Sternocleidomastoid (tissue), 1 donor: ENCODE results near the gene STAT3.

GRCh38 chr17:41989610-41990185, 23.1 kb downstream of the CNP start:
- PRO-cap = no peak

DNA sequence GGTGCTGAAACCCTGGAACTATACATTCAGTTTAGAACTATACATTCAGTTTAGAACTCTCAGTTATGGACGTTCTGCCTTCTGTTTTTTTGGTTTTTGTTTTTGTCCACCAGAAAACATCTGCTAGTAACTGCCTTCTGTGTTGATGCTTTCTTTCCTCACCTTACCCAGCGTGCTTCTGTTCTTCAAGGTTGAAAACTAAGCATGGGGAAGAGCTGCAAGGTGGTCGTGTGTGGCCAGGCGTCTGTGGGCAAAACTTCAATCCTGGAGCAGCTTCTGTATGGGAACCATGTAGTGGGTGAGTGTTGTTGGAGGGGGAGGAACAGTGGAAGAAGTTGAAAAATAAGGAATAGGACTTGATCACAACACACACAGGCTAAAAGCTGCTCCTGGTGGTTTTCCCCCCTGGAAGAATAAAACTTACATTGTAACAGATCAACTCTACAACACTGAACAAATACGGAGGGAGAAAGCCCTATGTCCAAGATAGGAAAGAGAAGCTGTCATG, 1.5 kb downstream of the NKIRAS2 start:
- PRO-cap = no peak

DNA sequence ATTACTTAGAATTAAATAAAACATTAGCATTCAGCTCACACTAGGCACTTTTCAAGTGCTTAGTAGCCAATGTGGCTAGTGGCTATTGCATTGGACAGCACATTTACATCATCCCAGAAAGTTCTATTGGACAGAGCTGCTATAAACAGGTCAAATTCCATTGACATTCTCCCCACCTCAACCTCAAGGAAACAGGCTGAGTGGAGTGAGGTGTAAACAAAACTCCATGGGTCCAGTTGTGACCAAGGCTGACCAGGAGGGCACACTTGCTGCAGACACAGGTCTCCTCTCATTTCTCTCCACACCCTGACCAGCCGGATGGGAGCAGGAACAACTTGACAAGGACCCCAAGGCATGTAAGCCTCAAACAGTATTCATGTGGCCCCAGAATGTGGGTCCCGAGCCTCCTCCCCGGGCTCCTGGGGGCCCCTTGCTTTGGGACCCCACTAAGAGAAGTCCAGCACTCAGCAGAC, 522 bp downstream of the C17orf113 start:
- PRO-cap = no peak

- PRO-cap = no peak
These were observed 13.3 kb downstream of the RAB5C start for GRCh38 chr17:42141283-42142108.

DNA sequence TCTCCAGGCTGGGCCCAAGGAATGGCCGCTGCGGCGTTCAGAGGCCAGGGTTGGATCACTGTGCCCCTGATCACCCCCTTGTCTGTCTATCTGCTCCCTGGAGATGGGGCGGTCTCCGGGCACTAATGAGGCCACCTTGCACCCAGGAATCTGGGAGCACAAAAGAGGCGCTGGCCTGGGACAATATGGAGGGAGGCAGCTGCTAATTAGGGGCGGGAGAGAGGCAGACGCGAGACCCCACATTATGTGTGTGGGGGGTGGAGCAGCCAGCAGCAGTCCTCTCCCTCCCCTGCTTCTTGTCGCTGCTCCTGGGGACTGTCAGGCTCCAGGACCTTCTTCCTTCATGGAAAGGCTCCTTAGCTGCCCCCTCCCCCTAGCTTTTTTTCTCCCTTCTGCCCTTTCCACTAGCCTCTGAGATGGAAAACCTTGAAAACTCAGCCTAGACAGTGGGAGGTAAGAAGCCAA, 354 bp upstream of the HCRT start:
- PRO-cap = no peak

DNA sequence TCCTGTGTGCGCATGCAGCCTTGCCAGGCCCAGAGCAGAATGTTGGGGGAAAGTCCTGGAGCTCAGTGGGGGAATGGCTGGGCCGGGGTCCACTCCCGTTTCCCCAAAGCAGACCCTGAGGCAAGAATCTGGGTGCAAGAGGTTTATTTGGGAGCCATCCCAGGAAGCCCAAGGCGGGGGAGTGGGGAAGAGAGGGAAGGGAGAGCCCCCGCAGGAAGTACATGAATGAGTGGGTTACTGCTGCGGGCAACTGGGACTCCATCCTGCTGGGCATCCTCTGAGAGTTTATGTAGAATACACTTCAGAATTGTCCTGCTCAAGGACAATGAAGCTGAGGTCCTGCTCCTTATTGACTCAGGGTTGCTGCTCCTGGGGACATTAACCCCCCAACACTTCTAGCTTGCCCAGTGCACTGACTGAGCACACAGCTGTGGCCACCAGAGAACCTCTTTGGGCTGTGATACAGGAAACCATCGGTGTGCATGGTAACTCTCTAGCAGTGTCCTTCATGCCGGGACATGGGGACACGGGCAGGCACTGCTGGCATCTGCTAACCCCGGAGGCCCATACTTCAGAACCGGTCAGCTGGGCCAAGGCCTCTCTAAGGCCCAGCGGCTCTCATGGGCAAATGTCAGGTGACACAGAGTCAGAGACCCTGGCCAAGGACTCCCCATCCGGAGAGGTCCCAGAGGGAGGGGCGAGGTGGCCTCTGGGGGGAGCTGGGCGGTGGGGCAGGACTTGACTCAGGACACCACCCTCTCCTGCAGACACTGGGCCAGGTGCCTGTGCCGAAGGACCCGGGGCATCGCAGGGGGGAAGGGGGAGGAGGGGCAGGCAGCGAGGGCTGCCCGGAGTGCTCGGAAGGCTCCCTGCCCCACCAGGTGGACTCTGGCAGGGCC, 4.0 kb upstream of the HCRT start:
- PRO-cap = no peak

DNA sequence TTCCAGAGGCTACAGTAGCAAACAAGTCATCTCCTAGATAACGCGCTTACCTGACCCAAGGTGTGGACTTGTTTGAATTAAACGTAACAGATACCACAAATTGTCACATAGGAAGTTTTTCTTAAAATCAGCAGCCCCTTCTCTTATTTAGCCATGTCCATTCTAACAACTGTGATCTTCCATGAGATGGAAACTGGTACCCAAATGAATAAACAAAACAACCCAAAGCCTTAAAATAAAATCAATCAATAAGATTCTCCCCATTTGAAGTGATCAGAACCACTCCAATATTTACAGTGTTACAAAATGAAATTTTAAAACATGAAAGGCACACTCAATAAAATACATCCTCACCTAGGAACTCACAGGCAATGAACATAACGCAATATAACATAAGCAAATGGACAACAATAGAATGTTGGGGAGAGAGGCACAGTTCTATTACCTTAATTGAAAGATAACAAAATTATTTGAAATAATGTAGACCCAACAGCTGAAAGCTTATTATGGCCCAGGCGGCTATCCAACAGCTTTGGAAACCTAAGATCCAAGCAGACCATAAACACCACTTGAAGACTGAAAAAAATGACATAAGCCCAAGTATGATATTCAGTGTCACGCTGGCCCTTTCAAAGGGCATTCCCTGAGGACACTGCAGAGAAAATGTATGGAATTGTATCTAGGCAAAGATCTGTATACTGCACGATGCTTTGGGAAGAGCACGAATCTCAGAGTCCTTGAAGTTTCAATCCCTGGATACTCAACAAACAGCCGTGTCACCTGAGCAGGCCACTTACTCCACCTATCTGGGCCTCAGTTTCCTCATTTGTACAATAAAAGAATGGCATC, 1.6 kb downstream of the STAT5B start:
- PRO-cap = no peak

DNA sequence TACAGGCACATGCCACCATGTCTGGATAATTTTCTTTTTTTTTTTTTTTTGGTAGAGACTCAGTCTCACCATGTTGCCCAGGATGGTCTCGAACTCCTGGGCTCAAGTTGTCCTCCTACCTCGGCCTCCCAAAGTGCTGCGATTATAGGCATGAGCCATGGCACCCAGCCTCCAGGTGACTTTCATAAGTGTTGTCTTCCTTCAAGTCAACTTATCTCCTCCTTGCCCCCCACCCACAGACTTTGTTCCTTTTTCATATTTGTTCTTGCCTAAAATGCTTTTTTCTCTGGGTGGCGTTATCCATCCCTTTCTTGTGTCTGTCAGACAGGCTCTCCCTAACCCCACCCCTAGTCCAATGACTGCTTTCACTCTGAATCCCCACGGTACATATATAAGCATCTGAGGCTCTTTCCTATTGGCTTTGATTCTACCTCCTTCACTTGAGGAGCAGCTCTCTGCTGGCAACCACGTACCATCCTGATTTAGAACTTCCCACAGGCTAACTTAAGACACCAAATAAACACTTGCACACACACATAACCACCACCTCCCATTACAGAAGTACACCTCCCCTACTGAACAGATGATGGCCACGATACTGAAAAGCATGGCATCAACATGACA, 24.5 kb downstream of the STAT3 start:
- PRO-cap = no peak

- PRO-cap = no peak
These were observed 1.1 kb downstream of the STAT3 start for GRCh38 chr17:42387066-42387653.

DNA sequence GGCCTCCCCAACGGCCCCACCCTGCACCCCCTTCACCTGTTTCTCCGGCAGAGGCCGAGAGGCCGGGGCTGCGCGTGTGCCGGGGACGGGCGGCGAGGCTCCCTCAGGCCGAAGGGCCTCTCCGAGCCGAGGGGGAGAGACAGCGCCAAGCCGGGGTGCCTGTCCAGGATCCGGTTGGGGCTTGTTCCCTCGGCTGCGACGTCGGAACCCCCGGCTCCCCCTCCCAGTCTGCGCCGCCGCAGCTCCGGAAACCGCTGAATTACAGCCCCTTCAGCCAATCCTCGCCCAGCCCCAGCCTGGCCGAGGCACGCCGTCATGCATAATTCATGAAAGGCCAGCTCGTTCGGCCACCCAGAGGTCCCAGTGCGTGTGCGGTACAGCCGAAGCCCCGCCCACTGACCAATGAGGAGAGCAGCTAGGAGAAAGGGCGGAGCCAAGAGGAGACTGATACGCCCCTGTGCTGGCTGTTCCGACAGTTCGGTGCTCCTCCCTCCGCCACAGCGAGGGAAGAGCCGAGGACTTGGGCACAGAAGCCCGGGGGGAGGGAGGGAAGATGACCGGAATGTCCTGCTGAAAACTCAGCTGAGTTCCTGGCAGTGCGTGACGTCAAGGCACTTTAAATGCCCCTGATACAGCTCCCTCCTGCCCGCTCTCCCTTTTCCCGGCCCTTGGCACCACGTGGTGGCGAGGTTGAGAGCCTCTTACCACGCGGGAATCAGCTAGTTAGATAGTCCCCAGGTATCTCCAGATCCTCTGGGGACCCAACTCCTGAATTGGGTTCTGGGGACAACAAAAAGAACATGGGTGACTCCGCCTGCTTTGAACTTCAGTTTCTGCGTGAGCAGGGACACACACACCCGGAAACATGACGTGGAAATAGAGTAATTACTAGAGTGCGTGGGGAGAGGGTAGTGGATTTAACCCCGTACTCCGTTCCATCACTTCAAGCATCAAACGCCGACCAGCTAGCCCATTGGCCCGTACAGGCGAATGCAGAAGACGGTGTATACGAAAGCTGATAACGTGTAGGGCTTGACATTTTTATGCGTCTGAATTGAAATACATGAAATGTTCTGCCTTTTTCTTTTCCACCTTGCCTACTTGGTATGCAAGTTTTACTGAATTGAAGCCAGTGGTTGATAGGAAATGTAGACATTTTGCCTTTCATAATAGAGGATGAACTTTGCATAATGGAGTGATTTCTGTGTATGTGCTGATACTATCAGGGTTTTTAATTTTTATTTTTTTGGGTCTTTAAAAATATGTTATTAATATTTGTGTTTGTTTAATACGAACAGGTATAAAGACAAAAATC, at the start of gene STAT3:
STAT3 (minus strand) TSS at position 200 of the 1,315 bp plus-strand sequence.
- PRO-cap = bidirectional peak, plus-strand start at position 619 of the sequence, minus-strand start at position 232 of the sequence; bidirectional peak, plus-strand start at position 953 of the sequence, minus-strand start at position 828 of the sequence

DNA sequence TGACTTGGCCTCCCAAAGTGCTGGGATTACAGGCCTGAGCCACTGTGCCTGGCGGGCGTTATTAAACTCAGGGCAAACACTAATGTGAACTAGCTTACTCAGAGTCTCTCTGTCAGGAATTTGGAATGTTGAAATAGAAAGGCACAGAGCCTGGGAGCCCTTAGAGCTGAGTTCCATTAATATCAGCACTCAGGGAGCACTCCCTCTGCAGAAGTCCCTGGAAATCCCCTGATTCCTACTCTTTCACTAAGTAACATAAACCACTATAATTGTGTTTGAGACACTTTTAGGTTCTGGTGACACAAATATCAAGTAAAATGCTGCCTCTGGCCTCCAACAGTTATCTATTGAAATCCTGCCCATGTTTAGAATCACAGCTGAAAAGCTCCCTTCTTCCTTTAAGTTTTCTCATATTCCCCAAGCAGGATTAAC, 10.2 kb upstream of the STAT3 start:
- PRO-cap = no peak

GRCh38 chr17:42475680-42476105, 17.0 kb downstream of the ATP6V0A1 start:
- PRO-cap = no peak

- PRO-cap = no peak
These were observed 18.7 kb upstream of the NAGLU start for GRCh38 chr17:42517118-42518016.

DNA sequence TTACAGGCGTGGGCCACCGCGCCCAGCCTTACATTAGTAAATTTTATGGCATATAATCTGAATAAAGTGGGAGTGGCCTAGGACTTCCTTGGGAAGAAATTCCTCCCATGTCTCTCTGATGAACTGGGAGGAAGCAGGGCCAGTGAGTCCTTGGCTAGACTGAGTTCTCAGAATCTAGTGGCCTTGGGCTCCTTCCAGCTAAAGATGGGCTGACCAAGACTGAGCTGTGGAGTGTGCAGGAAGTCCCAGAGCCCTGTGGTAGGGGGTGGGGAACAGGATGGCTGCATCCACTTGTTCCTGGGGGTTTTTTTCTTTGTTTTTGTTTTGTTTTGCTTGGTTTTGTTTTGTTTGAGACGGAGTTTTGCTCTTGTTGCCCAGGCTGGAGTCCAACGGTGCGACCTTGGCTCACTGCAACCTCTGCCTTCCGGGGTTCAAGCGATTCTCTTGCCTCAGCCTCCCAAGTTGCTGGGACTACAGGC, 9.9 kb upstream of the NAGLU start:
- PRO-cap = no peak

- PRO-cap = no peak
These were observed 5.1 kb upstream of the HSD17B1 start for GRCh38 chr17:42547578-42548105.

GRCh38 chr17:42572871-42573768, 4.4 kb downstream of the PSMC3IP start:
- PRO-cap = no peak

- PRO-cap = no peak
These were observed 2.9 kb downstream of the PLEKHH3 start for GRCh38 chr17:42673413-42674770.

- PRO-cap = no peak
These were observed 24.6 kb downstream of the EZH1 start for GRCh38 chr17:42720221-42720672.

DNA sequence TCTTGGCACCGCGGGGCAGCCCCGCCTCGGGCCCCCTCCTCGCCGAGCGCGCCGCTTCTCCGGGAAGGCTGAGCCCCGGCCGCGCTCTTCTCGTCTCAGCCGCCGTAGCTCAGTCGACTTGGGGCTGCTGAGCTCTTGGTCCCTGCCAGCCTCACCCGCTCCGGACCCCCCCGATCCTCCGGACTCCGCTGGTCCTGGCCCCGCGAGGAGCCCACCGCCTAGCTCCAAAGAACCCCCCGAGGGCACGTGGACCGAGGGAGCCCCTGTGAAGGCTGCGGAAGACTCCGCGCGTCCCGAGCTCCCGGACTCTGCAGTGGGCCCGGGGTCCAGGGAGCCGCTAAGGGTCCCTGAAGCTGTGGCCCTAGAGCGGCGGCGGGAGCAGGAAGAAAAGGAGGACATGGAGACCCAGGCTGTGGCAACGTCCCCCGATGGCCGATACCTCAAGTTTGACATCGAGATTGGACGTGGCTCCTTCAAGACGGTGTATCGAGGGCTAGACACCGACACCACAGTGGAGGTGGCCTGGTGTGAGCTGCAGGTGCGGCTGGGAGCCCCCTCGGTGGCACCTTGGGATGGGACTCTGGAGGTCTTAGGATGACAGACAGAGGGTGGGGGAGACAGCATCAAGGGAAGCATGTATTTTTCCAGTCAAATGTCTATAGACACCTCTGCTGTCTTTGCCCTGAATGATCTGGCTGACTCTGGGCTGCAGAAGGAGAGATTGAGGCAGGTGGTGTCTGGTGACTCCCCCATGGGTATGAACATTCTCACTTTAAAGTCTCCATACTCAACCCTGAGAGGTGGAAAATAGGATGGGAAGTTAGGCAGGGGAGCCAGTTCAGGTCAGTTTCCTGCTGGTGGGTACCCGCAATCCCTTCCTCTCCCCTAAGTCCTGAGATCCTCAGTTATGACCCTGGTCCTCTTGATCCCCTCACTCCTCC, 639 bp downstream of the WNK4 start:
- PRO-cap = no peak

DNA sequence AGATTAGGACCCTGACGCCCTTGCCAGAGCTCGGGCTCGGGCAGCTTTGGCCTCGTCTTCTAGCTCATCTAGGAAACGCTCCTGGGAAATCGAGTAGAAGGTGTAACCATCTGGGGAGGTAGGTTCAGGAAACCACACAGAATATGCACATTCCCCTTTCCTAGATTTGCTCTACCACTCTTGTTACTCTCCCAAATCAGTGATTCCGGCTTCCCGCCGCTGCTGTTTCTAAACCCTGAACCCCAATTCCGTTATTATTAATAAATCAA, 512 bp downstream of the COA3 start:
- PRO-cap = no peak